AG04450 (cell line): ENCODE measurements around a stretch of chr14.

DNA sequence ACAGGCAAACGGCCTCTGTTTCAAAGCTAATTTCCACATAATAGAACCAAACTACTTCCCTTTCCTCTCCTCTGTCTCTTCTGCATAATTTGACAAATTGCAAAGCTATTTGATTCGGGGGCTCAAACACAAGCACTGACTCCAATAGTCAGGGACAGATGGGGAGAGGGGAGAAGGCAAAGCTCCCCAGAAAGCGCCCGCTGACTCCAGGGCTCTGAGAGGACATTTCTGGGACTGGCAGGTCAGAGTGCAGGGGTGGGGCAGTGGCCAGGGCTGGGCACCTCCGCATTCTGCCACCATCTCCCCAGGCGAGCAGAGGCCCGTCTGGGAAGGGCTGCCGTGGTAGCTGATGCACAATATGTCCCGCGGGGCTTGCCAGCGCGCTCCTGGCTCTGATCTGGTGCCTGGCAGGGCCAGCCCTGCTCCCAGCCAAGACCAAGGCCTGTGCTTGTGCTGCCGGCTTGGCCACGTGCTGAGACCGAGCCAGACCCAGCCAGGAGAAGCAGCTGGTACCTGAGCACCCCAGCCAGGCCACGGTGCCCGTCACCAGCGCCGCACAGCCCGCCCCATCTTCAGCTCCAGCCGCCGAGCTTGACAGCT lies 68.8 kb upstream of the C14orf180 start:
- CAGE, long polyA plus RNA: no peak
- RRBS: no CpG with 5 or more reads among the region's 22 CpGs

DNA sequence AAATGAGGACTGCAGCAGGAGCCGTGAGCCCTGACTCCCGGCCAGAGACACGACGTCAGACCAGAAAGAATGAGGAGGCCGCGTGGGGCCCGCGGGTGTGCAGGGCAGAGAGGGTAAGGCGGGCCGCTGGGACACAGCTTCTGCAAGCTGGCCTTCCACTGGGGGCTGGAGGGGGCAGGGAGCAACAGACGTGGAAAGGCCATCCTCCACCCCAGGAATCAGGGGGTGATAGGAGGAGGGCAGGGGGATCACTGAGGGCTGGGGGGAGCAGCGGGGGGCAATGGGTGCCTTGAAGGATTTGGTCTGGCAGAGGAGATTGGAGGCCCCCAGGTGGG lies 6.8 kb downstream of the C14orf180 start:
- CAGE, long polyA plus RNA: no peak
- RRBS: no CpG with 5 or more reads among the region's 12 CpGs

DNA sequence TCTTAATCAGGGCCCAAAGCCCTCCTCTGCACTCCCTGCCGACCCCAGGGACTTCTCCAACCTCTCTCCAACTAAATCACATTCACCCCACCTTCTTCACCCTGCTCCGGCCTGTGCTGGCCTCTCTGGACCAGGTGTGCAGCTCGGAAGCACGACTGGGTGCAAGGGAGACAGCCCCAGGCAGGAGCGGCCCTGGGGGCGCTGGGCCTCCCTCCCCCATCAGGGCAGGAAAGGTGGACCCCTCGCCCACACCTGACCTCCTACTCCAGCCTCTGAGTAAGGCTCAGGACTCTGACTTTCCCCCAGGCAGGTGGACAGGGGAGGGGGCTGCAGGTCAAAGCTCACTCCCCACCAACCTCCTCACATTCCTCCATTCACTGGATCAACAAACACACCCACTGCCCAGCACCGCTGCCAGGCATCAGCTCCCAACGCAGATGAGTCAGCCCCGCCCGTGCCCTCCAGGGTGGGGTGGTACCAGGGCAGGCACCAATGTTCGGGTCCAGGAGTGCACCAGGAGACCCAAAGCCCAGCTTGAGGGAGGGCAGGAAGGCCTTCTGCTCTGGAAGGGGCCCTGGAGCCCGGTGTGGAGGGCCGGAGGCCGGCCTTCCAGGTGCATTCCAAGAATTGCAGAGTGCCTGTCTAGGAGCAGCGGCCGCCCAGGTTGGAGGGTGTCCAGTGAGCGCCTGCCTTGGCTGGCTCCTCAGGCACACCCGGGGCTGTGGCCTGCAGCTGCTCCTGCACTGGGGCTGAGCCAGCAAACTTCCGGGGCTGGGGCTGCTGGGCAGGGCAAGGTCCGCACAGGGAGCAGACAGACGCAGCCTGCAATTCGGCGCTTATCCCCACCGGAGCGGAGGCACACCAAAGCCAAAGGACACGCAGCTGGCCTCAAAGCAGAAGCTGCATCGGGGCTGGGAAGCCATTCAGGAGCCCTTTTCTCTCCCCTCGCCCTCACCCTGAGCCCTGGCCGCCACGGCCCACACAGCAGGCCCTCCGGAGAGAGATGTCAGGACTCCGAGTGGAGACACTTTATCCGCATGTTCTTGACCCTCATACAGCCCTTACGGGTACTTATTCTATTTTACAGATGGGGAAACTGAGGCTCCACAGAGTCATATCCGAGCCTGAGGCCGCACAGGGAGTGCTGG lies 1.5 kb upstream of the INF2 start:
- CAGE, long polyA plus RNA: no peak
- RRBS: 27% methylated on average over 7 of the region's 37 CpGs

DNA sequence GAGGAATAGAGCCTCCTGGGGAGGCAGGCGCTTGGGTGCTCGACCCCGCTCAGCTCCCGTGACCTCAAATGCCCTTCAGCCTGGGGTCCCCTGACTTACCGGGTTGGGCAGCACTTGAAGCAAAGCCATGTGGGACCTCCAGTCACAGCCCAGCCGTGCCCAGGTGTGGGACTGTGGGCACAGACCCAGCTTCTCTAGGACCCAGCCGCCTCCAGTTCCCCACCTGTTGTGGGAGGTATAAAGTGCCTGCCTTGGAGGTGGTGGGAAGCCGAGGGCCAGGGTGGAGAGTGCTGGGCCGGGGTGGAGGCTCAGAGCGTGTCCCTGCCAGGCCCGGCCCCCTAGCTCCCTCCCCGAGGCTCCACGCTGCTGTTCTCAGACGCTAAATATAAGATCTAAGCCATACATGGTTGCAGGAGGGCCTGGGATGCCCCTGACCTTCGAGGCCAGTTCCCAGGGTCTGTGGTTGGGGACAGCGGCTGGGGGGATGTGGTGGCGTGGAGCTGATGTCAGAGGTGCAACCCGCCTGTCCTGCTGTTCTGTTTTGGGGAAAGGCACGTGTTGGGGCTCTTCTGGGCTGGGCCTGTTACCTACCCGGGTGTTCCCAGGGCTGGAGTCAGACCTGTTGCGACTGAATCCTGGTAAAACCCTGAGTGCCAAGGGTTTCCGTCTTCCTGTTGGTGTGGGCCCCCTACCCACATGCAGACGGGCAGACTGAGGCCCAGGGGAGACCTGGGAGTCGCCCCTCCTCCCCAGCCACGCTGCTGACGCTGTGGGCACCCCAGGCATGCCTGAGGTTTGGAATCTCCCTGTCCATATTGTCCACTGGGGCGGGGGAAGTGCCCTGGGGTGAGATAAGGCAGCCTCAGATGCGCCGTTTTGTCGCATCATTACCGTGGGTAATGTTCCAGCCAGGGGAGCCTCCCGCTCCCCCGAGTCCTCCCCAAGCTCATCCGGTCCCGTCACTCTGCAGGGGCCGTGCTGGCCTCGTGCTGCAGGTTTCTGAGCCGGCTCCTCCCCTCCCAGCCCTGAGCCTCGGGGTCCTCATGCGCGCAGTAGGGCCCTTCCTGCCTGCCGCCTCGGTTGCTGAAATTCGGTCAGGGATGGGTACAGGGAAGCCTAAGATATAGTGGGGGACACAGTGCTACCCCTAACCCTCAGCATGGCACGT lies 11.0 kb downstream of the INF2 start:
- CAGE, long polyA plus RNA: no peak
- RRBS: 73% methylated on average over 5 of the region's 45 CpGs

- CAGE, long polyA plus RNA: no peak
- RRBS: 58% methylated on average over 7 of the region's 34 CpGs
Observed at GRCh38 chr14:104723520-104723868, 535 bp upstream of the ADSS1 start.

DNA sequence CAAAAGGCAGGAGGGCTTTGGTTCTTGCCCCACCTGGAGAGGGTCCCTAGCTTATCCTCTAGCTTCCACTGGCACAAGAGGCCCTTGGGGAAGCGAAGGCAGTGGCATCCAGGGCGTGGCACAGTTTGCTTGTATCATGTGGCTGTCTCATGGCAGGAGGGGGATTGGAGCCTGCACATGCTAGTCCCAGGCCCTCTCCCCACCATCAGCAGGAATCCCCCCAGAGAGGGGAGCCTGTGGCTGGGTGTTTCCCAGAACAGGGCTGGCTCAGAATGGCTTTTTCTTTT lies 10.2 kb downstream of the ADSS1 start:
- CAGE, long polyA plus RNA: no peak
- RRBS: no CpG with 5 or more reads among the region's 2 CpGs

- CAGE, long polyA plus RNA: no peak
- RRBS: no CpG with 5 or more reads among the region's 25 CpGs
Observed at GRCh38 chr14:104735126-104735887, 11.3 kb downstream of the ADSS1 start.

DNA sequence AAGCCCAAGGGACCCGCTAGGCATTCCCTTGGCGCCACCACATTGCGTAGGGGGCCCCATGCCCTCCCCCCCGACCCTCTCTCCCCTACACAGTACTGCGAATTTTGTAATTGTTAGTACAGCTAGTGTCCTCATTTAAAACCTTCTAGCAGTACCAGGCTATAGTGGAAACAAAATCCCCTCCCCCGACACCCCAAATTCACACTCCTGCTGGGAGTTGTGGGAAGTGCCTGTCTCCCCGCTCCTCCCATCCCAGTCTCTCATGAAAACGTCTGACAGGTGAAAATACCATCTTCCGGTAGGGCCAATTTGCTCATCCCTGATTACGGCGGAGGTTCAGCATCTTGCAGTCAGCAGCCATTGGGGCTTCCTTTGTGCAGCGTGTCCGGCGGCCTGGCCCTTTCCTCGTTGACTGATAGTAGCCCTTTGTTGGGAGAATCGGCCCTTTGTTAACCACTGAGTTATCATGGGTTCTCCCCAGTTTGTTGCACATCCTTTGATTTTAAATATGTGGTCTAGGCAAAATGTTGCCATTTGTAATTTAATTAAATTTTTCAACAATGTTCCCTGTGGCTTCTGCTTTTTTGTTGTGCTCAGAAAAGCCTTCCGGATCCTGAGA lies 7.9 kb upstream of the CEP170B start:
- CAGE, long polyA plus RNA: no peak
- RRBS: 34% methylated on average over 5 of the region's 17 CpGs

GRCh38 chr14:104864700-104865016 lies 410 bp upstream of the CEP170B start:
- CAGE, long polyA plus RNA: no peak
- RRBS: 3% methylated on average over 20 of the region's 30 CpGs

- CAGE, long polyA plus RNA: no peak
- RRBS: no CpG with 5 or more reads among the region's 32 CpGs
Observed at GRCh38 chr14:104953394-104954600, 24.4 kb downstream of the AHNAK2 start.

DNA sequence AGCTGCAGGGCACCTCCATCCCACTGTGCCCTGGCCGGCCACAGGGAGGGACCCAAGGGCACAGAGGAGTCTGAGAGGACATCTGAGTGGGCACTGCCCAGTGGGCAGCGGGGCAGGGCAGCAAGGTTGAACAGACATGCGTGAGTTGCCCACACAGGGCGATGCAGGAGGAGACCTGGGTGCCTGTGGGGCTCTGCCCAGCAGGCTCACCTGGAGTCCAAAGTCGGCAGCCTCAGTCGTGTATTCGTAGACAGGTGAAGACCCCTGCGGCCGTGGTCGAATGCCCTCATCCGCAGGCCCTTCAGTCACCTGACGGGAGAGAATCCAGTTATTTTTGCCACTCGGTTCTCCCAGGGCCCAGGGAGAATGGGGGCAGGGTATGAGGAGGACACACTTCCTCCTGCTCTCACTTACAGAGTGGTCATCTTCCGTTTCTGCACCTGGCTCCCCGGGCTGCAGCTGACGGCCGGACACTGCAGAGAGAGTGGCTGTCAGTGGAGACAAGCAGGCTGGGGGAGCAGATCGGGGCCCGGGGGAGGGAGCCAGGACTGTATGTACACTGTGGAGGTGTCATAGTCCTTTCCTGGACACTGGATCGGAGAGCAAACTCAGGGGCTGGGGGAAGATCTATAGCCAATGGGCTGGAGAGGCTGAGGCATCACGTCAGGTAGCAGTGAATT lies 20.8 kb downstream of the AHNAK2 start:
- CAGE, long polyA plus RNA: no peak
- RRBS: 30% methylated on average over 3 of the region's 21 CpGs

GRCh38 chr14:104972937-104974049 lies 4.9 kb downstream of the AHNAK2 start:
- CAGE, long polyA plus RNA: no peak
- RRBS: 23% methylated on average over 8 of the region's 36 CpGs

DNA sequence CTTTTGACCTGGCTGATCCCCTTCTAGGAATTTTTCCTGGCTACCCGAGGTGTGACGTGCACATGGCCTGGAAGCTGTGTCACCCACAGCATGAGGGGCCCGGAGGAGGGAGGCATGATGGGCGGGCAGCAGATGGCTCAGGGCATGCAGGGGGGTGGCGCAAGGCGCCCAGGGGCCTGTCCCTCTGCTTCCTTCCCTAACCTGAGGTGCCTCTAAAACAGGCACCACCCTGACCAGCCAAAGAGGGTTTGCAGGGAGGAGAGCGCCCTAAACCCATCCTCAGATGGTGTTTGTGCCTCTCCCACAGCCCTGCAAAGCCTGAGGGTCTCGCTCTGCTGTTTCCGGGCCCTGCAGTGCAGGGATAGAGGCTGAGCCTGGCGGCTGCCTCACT lies 6.6 kb downstream of the GPR132 start:
- CAGE, long polyA plus RNA: no peak
- RRBS: no CpG with 5 or more reads among the region's 10 CpGs

DNA sequence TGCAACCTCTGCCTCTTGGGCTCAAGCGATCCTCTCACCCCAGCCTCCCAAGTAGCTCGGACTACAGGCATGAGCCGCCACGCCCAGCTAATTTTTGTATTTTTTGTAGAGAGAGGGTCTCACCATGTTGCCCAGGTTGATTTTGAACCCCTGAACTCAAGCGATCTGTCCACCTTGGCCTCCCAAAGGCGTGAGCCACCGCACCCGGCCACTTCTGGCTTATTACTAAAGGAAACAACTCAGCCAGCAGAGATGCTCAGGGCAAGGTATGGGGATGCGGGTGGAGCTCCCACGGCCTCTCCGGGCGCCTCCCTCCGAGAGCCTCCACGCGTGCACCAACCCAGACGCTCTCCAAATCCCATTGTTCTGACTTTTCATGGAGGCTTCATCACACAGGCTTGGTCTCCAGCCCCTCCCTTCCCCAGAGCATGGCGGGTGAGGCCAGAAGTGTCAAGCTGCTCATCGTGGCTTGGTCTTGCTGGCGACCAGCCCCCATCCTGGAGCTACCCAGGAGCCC lies 6.1 kb upstream of the GPR132 start:
- CAGE, long polyA plus RNA: no peak
- RRBS: 93% methylated on average over 4 of the region's 19 CpGs

DNA sequence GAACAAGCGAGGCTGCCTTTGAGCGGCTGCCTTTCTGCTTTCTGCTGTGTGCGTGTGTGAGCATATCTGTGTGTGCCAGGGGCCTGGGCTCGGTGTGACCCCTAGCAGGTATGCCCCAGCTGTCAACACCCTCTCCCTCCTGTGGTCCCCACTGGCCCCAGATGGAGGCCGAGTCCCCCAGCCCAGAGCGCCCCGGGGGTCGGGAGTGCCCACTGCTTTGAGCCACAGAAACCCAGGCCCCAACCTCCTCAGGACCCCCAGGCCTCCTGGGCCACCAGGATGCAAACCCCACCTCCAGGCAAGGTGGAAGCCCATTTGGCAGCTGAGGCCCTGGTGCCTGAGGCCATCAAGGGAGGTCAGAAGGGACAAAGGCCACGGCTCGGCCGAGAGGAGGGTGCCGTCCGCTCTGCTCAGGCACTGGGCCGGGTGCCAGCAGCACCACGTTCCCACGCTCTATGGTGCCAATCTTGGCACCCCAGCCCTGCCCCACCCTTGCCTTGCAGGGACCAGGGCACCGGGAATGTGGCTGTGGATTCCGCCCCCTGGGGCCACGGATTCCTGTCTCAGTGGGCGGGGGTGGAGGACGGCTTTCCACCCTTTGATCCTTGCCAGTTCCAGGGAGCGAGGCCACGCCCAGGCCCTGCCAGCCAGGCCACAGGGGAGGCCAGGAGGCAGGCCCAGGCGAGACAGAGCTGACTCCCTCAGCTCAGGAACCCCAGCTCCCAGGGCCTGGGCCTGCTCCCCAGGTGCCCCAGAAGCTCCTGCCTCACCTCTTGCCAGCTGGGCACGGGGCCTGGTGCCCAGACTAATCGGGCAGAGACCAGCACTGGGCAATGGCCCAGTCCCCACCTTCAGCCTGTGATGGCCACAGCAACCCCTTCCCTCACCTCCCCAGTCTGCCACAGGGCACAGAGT lies 26.2 kb upstream of the GPR132 start:
- CAGE, long polyA plus RNA: no peak
- RRBS: 57% methylated on average over 4 of the region's 26 CpGs

DNA sequence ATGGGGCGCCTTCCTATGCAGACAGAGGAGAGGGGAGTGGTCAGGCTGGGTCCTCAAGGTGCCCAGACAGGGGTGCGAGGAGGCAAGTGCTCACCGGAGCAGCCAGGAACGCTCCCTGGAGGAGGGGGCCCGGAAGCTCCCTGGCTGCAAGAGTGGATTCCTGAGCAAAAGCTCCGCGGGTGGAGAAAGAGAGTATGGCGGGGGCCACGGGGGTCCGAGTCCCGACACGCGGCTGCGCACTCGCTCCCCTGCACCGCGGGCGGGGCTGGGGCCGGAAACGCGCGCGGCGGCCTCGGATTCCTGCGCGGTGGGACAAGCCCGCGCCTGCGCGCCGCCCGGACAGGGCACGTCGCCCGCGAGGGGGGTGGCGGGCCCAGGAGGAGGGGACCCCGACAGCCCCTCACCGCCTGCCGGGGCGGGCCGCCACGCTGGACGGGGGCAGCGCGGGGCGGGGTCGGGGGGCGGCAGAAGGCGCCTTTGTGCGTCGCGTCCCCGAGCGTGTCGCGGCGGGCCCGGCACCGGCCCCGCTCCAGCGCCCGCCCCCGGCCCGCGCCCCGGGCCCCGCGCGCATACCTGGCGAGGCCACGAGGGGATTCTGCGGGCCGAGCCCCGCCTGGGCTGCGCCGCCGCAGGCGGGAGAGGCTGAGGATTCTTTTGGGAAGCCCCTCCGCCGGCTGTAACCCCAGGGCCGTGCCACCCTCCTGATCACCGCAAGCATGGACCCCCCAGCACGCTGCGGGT lies 27.9 kb upstream of the GPR132 start:
- CAGE, long polyA plus RNA: no peak
- RRBS: 2% methylated on average over 40 of the region's 86 CpGs

GRCh38 chr14:105098324-105098775 lies 33.1 kb upstream of the GPR132 start:
- CAGE, long polyA plus RNA: no peak
- RRBS: no CpG with 5 or more reads among the region's 10 CpGs

DNA sequence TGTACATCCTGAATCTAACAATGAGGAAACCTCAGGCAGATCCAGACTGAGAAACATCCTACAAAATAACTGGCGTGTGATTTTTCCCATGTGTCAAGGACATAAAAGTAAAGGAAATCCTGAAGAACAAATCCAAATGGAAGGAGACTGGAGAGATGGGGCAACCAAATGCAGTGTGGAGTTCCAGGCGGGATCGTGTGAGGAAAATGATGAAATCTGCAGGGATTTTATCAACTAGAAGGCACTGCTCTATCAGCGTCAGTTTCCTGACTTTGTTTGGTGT lies 43.1 kb upstream of the GPR132 start:
- CAGE, long polyA plus RNA: no peak
- RRBS: no CpG with 5 or more reads among the region's 4 CpGs

- CAGE, long polyA plus RNA: no peak
- RRBS: 85% methylated on average over 9 of the region's 32 CpGs
Observed at GRCh38 chr14:105148060-105148439, 20.5 kb downstream of the JAG2 start.

DNA sequence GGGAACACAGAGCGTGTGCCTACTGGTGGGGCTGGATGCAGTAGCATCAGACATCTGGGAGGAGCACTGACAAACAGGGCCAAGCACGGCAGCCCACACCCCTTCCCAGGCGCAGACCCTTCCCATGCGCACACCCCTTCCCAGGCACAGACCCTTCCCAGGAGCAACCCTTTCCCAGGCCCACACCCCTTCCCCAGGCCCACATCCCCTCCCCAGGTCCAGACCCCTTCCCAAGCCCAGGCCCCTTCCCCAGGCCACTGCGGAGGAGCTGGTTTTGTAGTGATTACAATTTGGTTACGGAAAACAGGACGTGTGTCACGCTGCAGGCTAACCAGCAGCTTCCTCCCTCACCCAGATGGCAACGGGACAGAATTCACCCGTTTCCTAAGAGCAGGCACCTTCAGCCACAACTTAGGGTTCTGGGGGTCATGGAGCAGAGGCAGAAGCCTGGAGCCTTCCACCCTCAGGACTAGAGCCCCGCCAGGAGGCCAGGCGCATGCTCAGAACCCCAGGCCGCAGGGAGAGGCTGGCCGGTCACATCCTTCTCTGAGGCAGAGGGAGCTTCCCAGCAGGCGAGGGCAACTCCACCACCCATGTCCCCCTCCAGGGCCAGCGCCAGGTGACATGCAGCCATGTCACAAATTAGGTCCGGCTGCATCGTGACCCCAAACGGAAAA lies 8.0 kb downstream of the BRF1 start:
- CAGE, long polyA plus RNA: no peak
- RRBS: no CpG with 5 or more reads among the region's 19 CpGs